Measurements from ENCODE around the gene DCN.

DNA sequence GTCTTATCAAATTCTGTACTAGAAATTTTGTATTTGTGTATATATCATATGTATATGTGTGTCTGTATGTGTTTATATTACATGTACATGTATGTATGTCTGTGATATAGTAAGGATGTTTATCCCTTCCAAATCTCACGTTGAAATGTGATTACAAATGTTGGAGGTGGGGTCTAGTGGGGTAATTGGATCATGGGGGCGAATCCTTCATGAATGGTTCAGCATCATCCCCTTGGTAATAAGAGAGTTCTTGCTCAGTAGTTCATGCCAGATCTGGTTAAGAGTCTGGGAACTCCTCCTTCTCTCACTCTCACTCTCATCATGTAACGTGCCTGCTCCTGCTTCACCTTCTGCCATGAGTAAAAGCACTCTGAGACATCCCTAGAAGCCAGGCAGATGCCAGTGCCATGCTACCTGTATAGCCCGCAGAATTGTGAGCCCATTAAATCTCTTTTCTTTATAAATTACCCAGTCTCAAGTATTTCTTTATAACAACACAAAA lies 61.0 kb downstream of the ATP2B1 start:
- PRO-cap = no peak
CAGE:
- cytosol, long polyA plus RNA = no peak
- long polyA plus RNA = no peak
- nucleus, long polyA plus RNA = no peak

- PRO-cap = no peak
CAGE:
- cytosol, long polyA plus RNA = no peak
- long polyA plus RNA = no peak
- nucleus, long polyA plus RNA = start-site peak on the minus strand at chr12:89667016-89667373, 108 and 204 reads in 2 replicates
Measured at GRCh38 chr12:89666954-89667734, 41.5 kb downstream of the ATP2B1 start.

GRCh38 chr12:89756986-89757533 lies 48.4 kb upstream of the ATP2B1 start:
- PRO-cap = no peak
CAGE:
- cytosol, long polyA plus RNA = no peak
- long polyA plus RNA = no peak
- nucleus, long polyA plus RNA = no peak

DNA sequence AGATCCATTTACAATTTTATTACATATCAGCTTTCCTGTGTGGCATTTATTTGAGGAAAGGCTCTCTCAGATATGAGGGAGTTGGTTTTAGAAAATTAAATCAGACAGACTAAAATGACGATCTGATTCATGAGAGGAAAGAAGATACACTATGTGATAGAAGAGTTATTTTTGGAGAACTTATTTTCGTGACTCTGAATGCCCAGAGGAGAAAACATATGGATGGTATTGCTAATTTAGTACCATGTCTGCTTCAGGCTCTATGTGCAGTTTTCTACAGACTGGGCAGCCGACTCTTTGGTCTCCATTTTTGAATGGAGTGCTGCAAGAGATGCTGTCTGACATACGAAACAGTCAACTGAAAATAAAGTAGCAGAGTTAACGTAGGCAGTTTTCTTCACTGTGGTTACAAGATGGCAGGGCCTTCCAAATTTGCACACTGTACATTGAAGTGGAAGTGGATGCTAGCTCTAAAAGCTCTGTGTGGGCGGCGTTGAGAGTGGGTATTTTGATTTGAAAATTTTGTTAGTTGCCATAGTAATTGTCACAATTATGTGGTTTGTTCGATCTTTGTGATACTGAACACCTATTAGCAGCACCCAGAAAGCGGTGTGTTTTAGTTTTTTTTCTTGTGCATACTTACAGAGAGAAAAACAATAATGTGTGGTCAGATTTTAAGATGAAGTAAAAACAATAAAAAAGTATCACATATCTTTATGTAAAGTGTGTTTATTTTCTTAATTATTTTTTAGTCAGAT lies 154.8 kb upstream of the ATP2B1 start:
- PRO-cap = no peak
CAGE:
- cytosol, long polyA plus RNA = no peak
- long polyA plus RNA = no peak
- nucleus, long polyA plus RNA = no peak

GRCh38 chr12:89950351-89950837 lies 241.8 kb upstream of the ATP2B1 start:
- PRO-cap = no peak
CAGE:
- cytosol, long polyA plus RNA = no peak
- long polyA plus RNA = no peak
- nucleus, long polyA plus RNA = no peak

DNA sequence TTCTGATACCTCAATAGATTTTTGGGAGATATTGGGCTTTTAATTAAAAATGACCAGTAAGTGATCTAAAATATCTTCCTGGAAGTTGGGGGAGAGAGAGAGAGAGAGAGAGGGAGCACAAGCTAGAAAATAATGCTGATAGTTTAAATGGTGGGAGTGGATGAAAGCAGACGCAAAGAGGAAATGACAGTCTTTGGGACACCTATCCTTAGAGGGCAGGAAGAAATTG lies 399.7 kb upstream of the ATP2B1 start:
- PRO-cap = no peak
CAGE:
- cytosol, long polyA plus RNA = no peak
- long polyA plus RNA = no peak
- nucleus, long polyA plus RNA = no peak

DNA sequence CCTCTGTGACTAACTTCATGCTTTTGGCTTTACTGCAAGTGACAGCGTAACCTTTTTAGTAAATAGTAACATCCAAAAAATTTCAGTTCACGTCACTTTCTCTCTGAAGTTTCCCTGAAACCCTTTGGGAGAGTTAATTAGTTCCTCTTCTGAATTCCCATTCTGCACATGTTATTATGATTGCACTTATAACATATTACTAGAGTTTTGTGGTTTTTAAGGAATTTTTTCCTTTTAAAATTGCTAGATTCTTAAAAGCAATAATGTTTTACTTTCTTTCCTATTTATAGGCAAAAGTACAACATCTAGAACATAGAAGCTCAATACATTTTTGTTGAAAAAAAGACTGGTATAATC lies 453.2 kb downstream of the CCER1 start:
- PRO-cap = no peak
CAGE:
- cytosol, long polyA plus RNA = no peak
- long polyA plus RNA = no peak
- nucleus, long polyA plus RNA = no peak

DNA sequence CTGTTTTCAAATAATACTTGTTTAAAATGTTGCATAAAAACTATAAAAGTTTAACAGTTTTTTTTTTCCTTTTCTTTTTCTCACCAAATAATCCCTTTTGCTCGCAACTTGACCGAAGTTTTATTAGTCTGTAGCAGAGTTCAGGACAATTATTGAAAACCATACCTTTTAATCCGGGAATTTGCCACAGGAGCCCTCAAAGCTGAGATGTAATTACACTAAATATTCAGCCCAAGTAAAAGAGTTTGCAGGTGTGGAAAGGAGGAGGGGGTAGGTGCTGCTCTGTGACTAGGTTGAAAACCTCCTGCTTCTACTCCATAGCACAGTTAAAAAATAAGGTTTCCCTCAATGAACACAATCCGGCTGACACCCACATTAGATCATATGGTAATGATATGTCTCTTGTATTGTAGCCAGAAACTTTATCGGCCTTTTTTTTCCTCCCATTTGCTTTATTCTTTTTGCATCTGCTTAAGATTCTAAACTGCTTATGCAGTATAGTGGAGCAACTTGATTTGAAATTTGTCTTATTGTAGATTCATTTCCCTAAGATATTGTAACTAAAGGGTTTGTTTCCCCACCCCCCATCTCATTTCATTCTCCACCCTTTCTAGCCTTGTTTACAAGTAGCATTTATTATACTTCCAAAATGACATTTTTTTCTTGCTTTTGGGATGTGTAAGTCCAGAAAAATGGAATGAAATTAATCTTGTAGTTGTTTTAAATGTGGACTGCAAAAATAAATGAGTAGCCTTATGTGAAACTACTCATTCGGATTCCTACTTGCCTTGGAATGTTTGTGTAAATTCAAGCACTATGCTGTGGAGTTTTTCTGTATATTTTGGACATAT lies at the start of gene DCN:
Gene DCN, minus strand, starts transcription at position 328 of the 851 bp plus-strand sequence.
- PRO-cap = no peak
CAGE:
- cytosol, long polyA plus RNA = no peak
- long polyA plus RNA = no peak
- nucleus, long polyA plus RNA = no peak

- PRO-cap = no peak
CAGE:
- cytosol, long polyA plus RNA = no peak
- long polyA plus RNA = no peak
- nucleus, long polyA plus RNA = no peak
Measured at GRCh38 chr12:91778885-91779350, 366.7 kb downstream of the BTG1 start.

DNA sequence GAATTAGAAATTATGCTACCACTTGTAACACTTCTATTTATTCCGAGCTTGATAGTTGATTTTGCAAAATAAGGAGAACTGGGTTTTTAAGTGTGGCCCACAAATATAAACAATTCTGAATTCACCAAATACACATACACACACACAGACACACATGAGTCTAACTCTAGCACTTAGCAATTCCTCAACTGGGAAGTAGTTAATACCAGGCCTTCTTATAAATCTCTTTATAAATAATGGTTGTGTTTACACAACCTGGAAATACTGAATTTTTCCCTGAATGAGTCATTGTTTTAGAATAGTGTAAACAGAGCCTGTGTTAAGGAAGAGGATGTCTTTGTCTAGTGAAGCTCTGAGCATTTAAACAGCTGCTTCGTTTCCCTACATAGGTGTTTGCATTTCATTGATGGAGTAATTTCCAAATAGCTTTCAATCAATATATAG lies 218.9 kb downstream of the BTG1 start:
- PRO-cap = no peak
CAGE:
- cytosol, long polyA plus RNA = no peak
- long polyA plus RNA = no peak
- nucleus, long polyA plus RNA = no peak

DNA sequence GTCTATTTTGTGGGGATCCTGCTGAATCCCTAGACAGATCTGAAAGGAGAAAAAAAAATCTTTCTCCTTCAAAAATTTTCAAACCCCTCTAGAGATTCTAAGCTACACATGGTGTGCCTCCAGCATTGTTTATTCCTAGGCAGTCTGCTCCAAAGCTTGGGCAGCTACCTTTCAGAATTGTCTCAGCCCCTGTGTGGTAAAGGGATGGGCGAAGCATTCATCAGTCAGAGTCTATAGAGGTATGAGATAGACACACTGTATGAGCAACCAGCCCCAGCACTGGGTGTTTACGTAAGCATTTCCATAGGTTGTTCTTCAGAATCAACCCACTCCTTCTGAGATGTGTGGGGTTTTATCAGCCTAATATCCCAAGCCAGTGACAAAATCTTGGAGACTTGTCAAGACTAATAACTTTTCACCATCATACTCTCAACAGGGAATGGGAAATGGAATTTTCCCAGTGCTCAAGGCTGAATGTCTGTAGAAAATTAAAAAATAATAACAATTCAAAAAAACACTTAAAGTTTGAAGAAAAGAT lies 98.3 kb downstream of the BTG1 start:
- PRO-cap = no peak
CAGE:
- cytosol, long polyA plus RNA = no peak
- long polyA plus RNA = no peak
- nucleus, long polyA plus RNA = no peak

DNA sequence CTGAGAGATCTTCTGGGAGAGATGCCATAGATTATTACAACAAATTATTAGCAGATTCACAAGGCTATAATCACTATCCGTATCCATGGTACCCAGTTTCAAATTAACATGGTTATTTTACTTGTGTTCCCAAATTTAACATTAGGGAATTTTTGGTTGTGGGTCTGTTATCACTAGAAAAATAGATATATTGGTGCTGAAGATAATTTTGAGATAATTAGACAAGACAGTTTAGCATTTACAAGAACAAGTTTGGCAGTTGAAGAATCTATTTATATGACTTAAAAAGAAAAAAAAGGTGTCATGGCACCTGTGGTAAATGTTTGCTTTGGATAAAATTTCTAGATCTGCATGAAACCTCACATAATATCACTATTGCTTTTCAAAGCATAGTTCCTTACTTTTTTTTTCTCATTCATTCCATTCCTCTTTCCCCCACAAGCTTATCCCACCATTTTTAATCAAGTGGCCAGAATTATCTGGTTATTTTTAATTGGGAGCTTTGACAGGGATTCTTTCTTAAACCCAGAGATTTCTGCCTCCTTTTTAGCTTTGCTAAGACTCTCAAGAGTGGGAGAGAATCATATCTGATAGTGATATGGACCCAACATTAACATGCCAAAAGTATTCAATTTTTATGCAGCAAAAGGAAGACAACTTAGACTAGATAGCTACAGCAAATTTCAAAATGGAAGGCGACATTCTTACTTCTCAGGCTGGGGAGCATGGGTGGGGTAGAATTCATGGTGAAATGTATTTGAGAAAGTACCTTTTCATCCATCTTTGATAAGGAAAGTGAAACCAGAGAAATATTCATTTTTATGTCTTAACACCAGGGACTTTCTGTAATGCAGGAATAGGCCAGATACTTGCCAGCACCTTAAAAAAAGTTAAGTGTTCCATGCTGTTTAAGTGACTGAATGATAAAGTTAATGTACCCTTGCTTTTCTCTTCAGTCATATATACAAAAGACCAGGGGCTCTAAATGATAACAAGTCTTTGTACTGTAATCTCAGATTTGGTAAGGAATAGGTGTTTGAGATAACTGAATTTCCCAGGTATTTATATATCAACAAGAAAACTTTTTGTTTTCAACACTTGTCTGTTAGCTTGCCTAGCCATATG lies 13.6 kb downstream of the BTG1 start:
- PRO-cap = no peak
CAGE:
- cytosol, long polyA plus RNA = no peak
- long polyA plus RNA = no peak
- nucleus, long polyA plus RNA = no peak

- PRO-cap = no peak
CAGE:
- cytosol, long polyA plus RNA = no peak
- long polyA plus RNA = no peak
- nucleus, long polyA plus RNA = no peak
Measured at GRCh38 chr12:92139436-92140441, 5.9 kb downstream of the BTG1 start.

DNA sequence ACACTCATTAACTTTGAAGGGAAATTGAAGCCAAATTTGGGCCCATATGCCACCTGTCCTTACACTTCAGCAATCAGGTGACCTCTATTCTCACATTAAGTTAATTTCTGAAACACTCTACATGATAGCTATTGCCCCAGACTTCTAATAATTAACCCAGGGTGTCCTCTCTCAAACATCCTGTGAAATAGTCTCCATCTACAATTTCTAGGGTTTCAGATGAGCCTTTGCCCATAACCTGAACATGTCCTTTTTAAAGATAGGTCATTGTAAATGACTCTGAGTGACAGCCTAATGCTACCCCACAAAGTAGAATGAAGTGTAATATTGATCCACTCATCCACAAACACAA lies 155.8 kb upstream of the PLEKHG7 start:
- PRO-cap = no peak
CAGE:
- cytosol, long polyA plus RNA = no peak
- long polyA plus RNA = no peak
- nucleus, long polyA plus RNA = no peak

GRCh38 chr12:92784790-92785344 lies 82.1 kb downstream of the PLEKHG7 start:
- PRO-cap = no peak
CAGE:
- cytosol, long polyA plus RNA = no peak
- long polyA plus RNA = no peak
- nucleus, long polyA plus RNA = no peak

GRCh38 chr12:93016983-93017313 lies 87.9 kb upstream of the EEA1 start:
- PRO-cap = no peak
CAGE:
- cytosol, long polyA plus RNA = no peak
- long polyA plus RNA = no peak
- nucleus, long polyA plus RNA = no peak

DNA sequence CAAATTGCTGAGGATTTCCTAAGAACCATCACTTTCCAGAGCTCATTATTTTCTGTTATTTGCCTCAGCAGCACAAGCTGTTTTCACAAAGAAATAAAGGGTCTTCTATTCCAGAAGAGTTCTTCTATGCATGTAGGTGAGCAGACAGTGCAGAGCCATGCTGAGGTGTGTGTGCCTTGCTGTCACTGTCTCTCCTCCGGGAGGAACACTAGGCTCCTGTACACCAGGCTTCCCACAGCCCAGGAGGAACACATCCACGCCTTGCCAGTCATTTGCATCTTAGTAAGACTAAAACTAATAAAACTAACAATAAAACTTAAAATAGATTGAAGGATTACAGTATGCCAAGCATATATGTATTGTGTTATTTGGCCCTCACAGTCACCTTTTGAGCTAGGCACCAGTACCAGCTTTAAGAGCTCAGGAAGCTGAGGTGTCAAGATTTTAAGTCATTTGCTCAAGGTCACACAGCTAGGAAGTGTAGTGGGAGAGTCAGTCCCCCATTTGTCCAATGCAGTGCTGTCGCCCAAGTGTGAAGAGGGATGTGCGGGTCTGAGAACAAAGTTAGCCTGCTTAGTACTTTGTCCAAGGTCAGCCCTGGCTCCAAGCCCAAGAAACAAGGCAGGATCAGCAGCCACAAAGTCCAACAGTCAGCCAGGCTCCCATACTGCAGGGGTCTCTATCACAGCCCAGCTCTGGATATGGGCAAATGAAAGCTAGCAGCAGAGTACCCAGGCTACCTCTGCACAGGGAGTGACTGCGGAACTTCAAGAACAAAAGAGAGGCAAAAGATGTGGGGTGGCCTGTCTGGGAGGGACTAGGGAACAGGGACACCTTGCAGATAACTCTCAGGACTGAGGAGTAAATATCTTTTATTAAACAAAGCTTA lies 90.6 kb upstream of the EEA1 start:
- PRO-cap = no peak
CAGE:
- cytosol, long polyA plus RNA = no peak
- long polyA plus RNA = no peak
- nucleus, long polyA plus RNA = no peak

DNA sequence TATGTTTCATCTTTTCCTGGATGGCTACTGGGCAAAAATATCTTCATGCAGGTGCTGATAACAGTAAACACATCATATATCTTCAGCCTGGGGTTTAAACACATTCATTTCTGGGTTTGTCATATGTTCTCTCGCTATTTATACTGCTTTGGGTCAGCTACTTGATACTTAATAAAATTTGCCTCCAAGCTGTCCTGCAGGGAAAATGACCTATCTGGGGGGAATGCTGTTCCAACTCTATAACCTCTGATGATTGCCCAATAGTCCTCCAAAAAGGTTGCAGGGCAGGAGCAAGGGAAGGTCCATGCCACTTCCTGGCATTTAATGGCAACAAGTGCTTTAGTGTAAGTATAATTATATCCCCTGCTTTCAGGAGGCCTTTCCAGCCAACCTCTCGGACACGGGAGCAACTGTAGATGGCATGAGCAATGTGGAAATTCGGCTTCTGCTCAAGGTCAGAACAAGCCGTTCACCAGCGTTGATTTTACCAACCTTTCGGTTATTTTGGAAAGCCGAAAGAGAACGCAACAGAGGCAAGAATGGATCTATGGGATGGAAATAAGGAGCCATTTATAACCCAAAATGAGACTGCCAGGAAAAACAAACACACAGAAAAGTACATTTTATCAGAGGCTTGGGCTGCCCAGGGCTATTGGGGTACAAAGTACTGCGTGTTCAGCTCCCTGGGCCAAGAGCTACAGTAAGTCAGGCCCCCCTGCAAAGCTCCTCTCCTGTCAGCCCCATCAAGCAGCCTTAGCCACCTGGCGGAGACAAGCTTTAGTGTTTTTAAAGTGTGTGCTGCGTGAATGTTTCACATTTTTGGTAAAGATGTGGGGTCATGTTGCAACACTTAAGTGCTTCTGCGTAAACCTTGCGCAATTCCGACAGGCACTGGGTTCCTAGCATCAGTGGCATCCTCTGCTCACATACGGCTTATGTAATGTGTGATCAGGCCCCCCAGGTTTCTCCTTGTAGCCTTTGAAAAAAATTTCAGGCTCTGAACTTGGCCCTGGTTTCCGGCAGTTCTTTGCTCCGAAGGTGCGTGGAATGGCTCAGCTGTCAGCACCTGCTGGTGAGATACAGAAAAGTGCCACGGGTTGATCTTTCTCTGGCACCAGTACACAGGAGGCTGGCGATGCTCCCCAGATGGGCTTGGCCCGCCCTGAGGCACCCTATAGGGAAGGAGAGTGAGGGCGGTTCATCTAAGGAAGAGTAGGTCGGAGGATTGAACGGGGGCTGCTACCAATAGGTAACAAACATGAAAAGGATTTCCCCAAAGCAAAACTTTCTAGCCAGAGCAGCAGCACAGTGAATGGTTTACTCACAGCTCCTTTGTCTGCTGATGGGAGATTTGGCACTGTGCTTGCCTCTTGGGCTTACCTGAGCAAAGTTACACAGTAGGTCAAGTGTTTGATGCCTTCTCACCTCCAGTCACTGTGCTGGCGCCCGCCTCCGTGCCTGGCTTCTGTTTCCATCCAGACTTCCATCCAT lies 198.5 kb upstream of the EEA1 start:
- PRO-cap = no peak
CAGE:
- cytosol, long polyA plus RNA = no peak
- long polyA plus RNA = no peak
- nucleus, long polyA plus RNA = no peak

DNA sequence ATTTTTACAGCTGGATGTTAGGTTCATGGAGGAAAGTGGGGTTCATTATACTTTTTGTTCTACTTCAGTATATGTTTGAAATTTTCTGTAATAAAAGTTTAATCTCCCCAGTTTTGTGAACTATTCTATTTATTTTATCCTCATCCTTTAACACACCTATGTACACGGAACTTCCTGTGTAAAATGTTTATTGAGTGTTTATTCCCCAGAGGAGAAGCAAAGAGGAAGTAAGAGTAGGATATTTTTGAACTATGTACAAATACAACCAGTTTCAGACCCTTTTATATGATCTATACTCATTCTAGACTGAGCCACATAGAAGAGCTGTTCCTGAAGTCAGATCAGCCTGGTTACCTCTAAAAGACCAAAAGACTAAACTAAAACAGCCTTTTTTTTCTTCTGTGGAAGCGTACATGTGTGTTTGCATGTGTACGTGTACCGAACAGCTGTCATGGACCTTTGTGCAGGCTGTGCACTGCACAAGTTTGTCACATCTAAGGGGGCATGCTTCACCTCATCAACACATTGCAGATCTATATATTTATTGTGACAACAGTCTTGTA lies 210.9 kb upstream of the NUDT4 start:
- PRO-cap = no peak
CAGE:
- cytosol, long polyA plus RNA = no peak
- long polyA plus RNA = no peak
- nucleus, long polyA plus RNA = no peak

DNA sequence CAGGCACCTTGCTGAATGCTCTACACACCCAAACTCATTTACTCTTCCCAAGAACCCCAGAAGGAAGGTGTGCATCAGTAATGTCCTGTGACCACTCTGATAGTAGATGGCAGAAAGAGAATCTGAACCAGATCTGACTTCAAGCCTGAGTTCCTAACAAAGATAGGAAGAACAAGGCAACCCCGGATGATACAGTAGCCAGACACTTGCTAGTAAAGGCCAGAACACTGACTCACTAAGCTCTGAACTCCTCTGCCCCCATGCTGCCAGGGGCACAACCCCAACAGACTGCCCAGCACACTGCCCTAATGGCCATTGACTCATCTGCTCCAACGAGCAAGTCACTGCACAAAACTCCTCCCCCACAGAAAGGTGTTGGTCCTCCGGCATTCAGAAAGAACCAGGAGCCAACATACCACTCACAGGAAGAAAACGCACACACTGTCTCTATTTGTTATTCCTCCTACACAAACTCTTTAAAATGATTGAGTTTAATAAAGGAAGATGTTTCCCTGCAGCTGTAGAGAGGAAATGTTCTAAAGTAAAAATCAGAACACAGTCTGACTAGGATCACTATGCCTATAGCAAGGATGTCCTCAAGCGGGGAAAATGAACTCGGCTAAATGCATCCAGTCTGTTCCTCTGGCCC lies 179.6 kb upstream of the NUDT4 start:
- PRO-cap = no peak
CAGE:
- cytosol, long polyA plus RNA = no peak
- long polyA plus RNA = no peak
- nucleus, long polyA plus RNA = no peak